HT1080 (cell line): ENCODE data around the genes PRRG4 and CD59.

GRCh38 chr11:32829471-32830212 lies at the start of gene PRRG4:
Gene PRRG4 (plus strand): TSS chr11:32829927.
RAMPAGE:
- cytosol, long total RNA = no peak
- long total RNA = no peak
- nucleus, long total RNA = no peak

DNA sequence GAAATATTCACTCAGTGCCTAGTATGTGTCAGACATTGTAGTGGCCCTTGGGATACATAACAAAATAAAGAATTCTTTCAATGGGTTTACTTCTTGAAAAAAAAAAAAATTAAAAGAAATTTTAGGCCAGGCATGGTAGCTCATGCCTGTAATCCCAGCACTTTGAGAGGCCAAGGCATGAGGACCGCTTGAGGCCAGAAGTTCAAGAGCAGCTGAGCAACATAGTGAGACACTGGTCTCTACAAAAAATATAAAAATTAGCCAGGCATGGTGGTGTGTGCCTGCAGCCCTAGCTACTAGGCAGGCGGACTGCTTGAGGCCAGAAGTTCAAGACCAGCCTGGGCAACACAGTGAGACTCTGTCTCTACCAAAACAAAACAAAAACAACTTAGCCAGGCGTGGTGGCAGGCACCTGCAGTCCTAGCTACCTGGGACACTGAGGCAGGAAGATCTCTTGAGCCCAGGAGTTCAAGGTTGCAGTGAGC lies 14.5 kb downstream of the CSTF3 start:
RAMPAGE:
- cytosol, long total RNA = no peak
- long total RNA = no peak
- nucleus, long total RNA = no peak

DNA sequence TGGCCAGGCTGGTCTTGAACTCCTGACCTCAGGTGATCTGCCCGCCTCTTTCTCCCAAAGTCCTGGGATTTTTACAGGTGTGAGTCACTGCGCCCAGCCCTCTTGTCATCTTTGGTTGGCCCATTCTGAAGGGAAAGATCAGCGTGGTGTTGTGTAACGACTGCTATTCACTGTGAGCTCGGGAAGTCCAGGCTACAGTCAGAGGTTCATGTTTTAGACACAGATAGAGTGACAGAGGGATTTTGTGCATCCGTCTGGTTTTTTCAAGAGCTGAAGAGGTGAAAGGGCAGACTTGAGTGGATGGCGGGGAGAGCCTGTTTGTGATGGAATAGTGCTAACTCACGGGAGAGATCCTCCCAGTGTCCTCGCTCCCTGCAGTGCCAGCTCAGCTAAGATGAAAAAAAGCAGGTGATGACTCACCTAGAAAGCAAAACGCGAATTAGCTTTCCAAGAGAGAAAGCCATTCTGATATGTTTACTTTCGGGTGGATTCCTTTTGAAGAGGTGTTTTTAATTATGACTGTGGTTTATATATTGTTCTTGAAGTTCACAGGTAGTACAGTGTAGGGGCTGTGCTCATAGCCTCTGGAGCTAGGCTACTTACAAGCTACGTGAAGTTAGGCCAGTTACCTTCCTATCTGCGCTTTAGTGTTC lies 67.3 kb downstream of the C11orf91 start:
RAMPAGE:
- cytosol, long total RNA = no peak
- long total RNA = no peak
- nucleus, long total RNA = no peak

RAMPAGE:
- cytosol, long total RNA = no peak
- long total RNA = no peak
- nucleus, long total RNA = no peak
These were observed 12.7 kb upstream of the C11orf91 start for GRCh38 chr11:33713349-33713640.

RAMPAGE:
- cytosol, long total RNA = no peak
- long total RNA = no peak
- nucleus, long total RNA = no peak
These were observed 15.0 kb upstream of the C11orf91 start for GRCh38 chr11:33715673-33716031.

GRCh38 chr11:33736296-33736671 lies at the start of gene CD59:
Gene CD59 (minus strand): TSS chr11:33736423.
RAMPAGE:
- cytosol, long total RNA = start-site peak on the minus strand at chr11:33736402-33736446, 1,595 and 6,061 reads in 2 replicates
- long total RNA = start-site peak on the minus strand at chr11:33736406-33736423, 530 reads
- nucleus, long total RNA = start-site peak on the minus strand at chr11:33736412-33736417, 189 and 156 reads in 2 replicates

DNA sequence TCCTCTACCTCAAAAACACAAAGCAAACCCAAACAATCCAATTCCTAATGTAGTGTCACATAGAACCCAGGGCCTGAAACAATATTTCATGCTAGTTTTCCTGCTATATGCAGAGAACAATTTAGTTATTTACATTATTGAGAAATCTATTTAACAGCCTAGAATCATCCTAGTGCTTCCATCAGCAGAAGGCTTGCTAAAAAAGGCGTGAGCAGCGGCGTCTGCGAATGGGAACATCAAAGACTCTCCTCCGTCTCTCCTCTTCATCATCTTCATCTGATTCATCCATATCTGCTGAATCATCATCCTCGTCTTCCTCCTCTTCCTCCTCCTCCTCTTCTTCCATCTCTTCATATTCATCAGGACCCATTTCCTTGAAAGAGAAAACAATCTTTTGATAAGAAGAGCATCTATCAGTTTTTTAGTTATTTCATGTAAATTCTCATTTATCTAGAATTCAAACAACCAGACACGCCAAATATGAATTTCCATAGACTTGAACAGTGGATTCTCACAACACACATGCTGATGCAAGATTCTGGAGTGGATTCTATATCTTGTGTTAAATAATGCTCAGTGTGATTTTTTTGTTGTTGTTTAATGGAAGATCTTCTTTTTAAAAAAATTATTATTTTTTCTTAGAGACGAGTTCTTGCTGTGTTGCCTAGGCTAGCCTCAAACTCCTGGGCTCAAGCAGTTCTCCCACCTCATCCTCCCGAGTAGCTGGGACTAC lies 5.7 kb upstream of the CD59 start:
RAMPAGE:
- cytosol, long total RNA = no peak
- long total RNA = no peak
- nucleus, long total RNA = no peak

DNA sequence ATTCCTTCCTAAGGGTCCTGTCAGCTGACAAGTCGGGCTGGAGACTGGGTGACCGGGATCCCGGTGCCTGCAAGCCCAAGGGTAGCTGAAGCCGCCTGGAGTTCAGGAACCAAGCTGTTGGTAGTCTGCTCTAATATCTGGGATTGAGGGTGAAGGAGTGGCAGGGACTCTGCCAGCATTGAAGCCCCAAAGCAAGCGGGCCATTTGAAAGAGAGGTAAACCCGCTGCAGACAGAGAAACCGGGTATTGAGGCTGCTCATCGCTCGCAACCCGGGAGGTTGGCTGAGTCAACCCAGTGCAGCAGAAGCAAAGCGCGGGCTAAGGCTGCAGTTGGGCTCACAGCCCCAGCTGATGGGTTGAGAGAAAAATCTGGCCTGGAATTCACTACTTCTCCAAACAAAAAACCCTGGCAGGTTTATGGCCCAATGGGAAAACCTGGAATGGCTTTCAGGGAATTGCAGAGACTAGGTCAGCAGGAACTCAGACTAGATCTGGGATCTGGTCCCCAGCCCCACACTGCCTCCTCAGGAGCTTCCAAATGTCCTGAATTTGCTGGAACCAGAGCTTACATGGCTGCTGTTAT lies 28.2 kb upstream of the FBXO3 start:
RAMPAGE:
- cytosol, long total RNA = no peak
- long total RNA = no peak
- nucleus, long total RNA = no peak

GRCh38 chr11:34051939-34052677 lies 577 bp downstream of the CAPRIN1 start:
RAMPAGE:
- cytosol, long total RNA = start-site peak on the plus strand at chr11:34052293-34052426, 585 and 950 reads in 2 replicates
- long total RNA = no peak
- nucleus, long total RNA = start-site peak on the plus strand at chr11:34052320-34052440, 390 and 132 reads in 2 replicates

DNA sequence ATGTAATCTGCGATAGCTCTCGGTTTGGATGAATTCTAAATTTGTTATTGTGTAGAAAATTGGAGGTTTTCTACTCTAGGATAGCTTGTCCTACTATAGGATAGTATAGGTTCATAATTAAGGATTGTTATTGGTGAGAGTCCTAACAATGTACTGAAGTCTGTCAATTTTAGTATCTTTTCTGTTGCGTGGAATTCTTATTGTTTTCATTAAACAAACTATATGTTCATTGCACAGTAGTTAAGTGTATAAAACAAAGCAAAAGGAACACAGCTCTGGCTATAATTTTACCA lies 16.9 kb downstream of the CAPRIN1 start:
RAMPAGE:
- cytosol, long total RNA = no peak
- long total RNA = no peak
- nucleus, long total RNA = no peak

RAMPAGE:
- cytosol, long total RNA = no peak
- long total RNA = no peak
- nucleus, long total RNA = no peak
These were observed 20.1 kb downstream of the CAPRIN1 start for GRCh38 chr11:34071500-34072137.

GRCh38 chr11:34136783-34137301 lies 31.4 kb downstream of the NAT10 start:
RAMPAGE:
- cytosol, long total RNA = no peak
- long total RNA = no peak
- nucleus, long total RNA = no peak

RAMPAGE:
- cytosol, long total RNA = no peak
- long total RNA = no peak
- nucleus, long total RNA = no peak
These were observed 35.5 kb downstream of the NAT10 start for GRCh38 chr11:34140830-34141332.

DNA sequence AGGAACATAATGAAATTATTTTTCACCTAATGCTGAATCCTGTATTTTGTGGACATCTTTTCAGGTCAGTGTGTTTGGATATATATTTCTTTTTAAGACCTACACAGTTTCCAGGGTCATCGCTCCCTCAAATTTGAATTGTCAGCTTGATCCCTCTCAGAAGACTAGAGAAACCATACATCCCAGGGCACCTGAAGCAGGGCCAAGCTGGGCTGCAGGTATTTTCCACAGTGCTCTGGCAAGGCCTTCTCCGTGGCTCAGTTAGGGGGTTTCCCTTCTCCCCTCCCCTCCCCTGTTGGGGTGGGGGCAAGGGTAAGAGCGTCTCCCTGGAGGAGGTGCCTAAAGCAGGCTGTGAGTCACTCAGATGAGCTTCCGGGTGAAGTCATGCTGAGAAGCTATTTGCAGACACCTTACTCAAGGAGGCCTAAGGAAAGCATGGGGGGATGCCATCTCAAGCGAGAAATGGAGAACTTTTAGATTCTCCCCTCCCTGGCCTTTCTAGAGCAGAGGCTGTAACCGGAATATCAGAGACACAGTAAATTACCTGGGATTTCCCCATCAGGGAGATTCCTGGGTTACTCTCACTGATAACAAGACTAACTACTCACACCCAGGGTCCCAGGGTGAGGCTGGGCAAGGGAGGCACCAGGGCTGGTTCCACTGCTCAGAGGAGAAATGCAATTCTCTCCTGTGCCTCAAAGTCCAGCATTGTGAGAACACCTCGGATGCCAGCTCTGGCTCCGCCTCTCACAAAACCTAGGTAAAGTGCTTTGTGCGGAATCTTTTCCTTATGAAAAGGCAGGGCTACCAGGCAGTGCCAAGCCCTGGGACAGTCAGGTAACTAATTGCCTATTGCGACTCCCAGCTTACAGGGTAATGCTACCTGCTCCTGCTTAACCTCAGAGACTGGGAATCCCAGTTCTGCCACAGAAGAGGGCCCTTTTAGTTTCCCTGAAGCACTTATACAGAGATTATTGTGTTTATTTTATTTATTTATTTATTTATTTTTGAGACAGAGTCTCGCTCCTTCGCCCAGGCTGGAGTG lies 123.6 kb downstream of the ABTB2 start:
RAMPAGE:
- cytosol, long total RNA = no peak
- long total RNA = no peak
- nucleus, long total RNA = no peak

DNA sequence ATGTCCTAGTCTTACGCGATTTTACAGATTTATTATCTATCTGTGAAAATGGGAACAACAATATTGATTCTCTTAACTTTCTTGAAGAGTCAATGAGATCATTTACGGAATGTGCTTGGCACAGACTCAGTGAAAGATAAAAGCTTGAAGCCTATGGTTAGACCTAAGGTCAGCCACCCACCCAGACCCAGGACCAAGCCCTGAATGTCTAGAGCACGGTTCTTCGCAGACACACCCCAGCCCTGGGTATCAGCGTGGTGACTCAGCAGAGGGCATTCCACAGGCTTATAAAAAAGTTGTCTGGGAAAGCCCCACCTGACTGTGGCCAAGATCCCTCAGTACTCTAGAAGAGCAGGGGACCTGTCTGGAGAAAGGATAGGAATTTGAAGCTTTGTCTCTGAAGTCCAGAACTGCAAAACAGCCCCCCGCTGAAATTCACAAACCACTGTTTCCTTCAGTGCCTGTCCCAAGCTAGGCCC lies 114.2 kb downstream of the ABTB2 start:
RAMPAGE:
- cytosol, long total RNA = no peak
- long total RNA = no peak
- nucleus, long total RNA = no peak

GRCh38 chr11:34275578-34275913 lies 82.3 kb downstream of the ABTB2 start:
RAMPAGE:
- cytosol, long total RNA = no peak
- long total RNA = no peak
- nucleus, long total RNA = no peak

RAMPAGE:
- cytosol, long total RNA = no peak
- long total RNA = no peak
- nucleus, long total RNA = no peak
These were observed 46.7 kb downstream of the ABTB2 start for GRCh38 chr11:34310947-34311614.

GRCh38 chr11:34495419-34496539 lies 17.8 kb downstream of the ELF5 start:
RAMPAGE:
- cytosol, long total RNA = no peak
- long total RNA = no peak
- nucleus, long total RNA = no peak

RAMPAGE:
- cytosol, long total RNA = no peak
- long total RNA = no peak
- nucleus, long total RNA = no peak
These were observed 10.7 kb downstream of the EHF start for GRCh38 chr11:34631434-34632154.

GRCh38 chr11:34651444-34651905 lies 30.6 kb downstream of the EHF start:
RAMPAGE:
- cytosol, long total RNA = no peak
- long total RNA = no peak
- nucleus, long total RNA = no peak